Upper lobe of left lung (tissue), 5 donors: Measurements from ENCODE around the genes HJV, NOTCH2NLC, H4C15 and H2AC21.

- PRO-cap, 2 experiments: no peak in any of the 2 experiments
- RAMPAGE, long total RNA, 4 experiments: no peak in any of the 4 experiments
Measured at GRCh38 chr1:145992448-145993189, 3.8 kb downstream of the TXNIP start.

- PRO-cap, 2 experiments: peak in 1 of 2 experiments; most common minus-strand start chr1:146021706 (in 1)
- RAMPAGE, long total RNA, 4 experiments: no peak in any of the 4 experiments
Measured at GRCh38 chr1:146021576-146022228, at the start of gene HJV. HJV (minus strand) TSS chr1:146021735.

DNA sequence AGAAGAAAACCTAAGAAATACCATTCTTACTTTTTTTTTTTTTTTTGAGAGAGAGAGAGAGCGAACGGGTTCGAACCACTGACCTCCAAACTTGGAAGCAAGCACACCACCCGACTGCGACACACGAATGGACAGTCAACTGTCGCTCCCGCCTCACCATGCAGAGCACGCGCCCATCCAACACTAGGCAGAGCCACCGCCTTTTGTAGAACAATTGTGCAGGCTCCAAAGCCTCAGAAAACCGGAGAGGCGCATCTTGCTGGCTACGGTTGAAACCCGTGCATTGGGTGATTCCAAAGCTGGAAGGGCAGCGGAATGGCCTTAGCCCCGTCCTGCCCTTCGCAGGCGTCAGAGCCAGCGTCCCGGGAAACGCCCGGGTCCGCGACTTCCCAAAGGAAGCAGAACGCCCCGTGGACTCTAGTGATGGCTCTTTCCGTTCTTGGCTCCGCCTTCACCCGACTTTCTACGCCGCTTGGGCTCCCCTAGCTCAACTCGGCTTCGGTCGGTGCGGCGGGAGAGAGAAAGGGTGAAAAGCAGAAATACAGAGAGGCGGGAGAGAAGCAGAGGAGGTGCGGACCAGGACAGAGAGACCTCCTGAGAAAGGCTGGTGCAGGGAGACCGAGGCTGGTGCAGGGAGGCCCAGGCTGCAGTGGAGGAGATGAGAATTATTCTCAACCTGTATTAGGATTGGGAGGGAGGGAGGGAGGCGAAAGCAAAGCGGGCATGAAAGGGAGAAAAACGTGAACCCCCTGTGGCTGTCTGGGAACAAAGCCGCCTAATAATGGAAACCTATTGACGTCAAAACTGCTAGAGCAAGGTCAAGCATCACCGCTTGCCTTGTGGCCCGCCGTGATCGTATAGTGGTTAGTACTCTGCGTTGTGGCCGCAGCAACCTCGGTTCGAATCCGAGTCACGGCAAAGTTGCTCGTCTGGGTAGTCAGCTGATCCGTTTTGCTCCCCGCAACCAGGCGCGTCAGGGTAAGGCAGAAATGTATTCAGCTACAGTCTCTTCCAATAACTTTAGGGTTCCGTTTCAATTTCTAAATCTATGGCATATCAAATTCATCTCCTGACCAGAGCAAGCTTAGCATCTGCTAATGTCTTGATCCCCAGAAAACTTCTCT, 99.5 kb downstream of the PRKAB2 start:
- PRO-cap, 2 experiments: no peak in any of the 2 experiments
- RAMPAGE, long total RNA, 4 experiments: no peak in any of the 4 experiments

GRCh38 chr1:147515312-147515963, 25.9 kb upstream of the BCL9 start:
- PRO-cap, 2 experiments: no peak in any of the 2 experiments
- RAMPAGE, long total RNA, 4 experiments: no peak in any of the 4 experiments

DNA sequence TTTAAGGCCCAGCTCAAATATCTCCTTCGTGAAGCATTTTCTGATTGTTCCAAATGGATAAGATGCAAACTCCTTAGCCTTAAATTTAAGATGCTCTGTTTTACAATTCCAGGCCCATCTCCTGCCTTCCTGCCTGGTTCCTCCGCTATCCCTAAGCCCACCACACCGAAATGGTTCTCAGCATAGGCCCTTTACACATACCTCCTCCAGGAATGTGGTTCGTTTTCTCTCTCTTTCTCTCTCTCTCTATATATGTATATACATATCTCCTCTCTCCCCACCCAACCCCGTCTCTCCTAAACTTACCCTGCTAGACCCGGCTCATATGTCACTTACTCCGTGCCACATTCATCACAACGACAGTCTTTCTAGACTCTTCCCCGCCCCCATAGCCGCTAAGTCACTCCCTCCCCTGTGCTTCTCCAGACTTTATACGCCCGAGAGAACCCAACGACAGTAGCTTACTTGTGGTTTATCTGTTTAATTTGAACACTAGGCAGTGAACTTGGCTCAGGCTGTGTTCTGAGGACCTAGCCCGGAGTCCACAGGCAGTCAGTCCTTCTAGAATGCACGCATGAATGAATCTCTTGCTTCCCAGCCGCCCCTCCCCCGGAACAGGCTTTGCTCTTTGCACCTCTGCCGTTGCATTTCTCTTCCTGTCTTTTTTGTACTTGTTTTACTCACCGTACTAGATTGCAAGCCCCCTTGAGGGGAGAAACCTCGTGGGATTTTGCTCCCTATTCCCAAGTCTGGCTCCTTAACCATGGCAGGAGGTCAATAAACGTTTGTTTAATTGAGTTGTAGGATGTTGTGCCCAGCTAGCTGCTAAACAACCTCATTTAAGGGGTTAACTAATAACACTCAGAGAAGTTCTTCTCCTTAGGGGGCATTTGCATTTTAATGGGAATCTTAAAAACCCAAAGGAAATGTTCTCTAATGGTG, 45.8 kb downstream of the BCL9 start:
- PRO-cap, 2 experiments: no peak in any of the 2 experiments
- RAMPAGE, long total RNA, 4 experiments: no peak in any of the 4 experiments

GRCh38 chr1:147612376-147613395, 57.6 kb downstream of the ACP6 start:
- PRO-cap, 2 experiments: no peak in any of the 2 experiments
- RAMPAGE, long total RNA, 4 experiments: no peak in any of the 4 experiments

- PRO-cap, 2 experiments: no peak in any of the 2 experiments
- RAMPAGE, long total RNA, 4 experiments: no peak in any of the 4 experiments
Measured at GRCh38 chr1:147738756-147739107, 21.7 kb downstream of the GJA5 start.

GRCh38 chr1:148262887-148263379, 110.9 kb upstream of the NBPF11 start:
- PRO-cap, 2 experiments: peak in 1 of 2 experiments; most common minus-strand start chr1:148263179 (in 1)
- RAMPAGE, long total RNA, 4 experiments: no peak in any of the 4 experiments

- PRO-cap, 2 experiments: no peak in any of the 2 experiments
- RAMPAGE, long total RNA, 4 experiments: no peak in any of the 4 experiments
Measured at GRCh38 chr1:148297096-148297490, 145.0 kb upstream of the NBPF11 start.

GRCh38 chr1:148388104-148389123, 94.7 kb downstream of the PPIAL4G start:
- PRO-cap, 2 experiments: peak in 2 of 2 experiments; most common plus-strand start chr1:148388923 (in 1); most common minus-strand start chr1:148388919 (in 2)
- RAMPAGE, long total RNA, 4 experiments: no peak in any of the 4 experiments

DNA sequence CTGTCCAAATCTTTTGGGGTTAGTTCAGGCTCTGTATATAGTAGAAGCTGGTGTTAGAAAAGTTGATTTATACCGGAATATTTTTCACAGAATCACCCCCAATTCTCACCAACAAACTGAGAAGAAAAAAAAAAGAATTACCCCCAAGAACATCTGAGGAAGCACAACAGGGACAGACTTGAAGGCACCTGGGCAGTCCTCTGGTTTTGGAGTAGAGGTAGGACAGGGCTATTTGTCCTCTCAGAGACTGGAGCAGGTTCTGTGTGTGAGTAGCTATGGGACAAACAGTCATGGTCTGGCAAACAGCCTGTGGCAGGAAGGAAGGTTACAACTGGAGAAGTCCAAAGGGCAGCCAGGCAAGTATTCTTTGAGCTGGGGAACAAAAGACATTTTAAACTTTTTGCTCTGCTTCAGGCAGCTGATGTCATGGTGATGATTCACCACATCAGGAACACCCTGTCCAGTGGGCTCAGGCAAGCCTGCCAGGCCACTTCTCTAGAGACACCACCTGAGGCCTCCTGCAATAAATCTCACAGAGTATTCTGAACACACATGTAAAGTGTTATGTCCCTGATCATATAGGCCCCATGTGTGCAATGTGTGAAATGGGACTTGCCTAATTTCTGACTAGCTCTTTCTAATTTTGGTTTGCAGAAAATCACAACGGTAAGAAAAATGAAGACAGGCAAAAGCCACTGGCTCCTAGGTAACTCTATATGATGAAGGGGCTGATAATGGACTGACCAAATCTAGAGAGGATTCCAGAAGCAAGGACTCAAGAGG, 58.9 kb downstream of the PPIAL4G start:
- PRO-cap, 2 experiments: no peak in any of the 2 experiments
- RAMPAGE, long total RNA, 4 experiments: no peak in any of the 4 experiments

GRCh38 chr1:148967682-148968126, 123.5 kb downstream of the PDE4DIP start:
- PRO-cap, 2 experiments: no peak in any of the 2 experiments
- RAMPAGE, long total RNA, 4 experiments: no peak in any of the 4 experiments

- PRO-cap, 2 experiments: no peak in any of the 2 experiments
- RAMPAGE, long total RNA, 4 experiments: start-site peak on the minus strand in 2 of 4 experiments, at chr1:149098250-149098771 at its widest, 13 to 19 reads per replicate
Measured at GRCh38 chr1:149098264-149098707, 5.1 kb downstream of the NBPF9 start.

- PRO-cap, 2 experiments: no peak in any of the 2 experiments
- RAMPAGE, long total RNA, 4 experiments: no peak in any of the 4 experiments
Measured at GRCh38 chr1:149102333-149102595, 1.1 kb downstream of the NBPF9 start.

GRCh38 chr1:149390118-149391168, at the start of gene NOTCH2NLC:
NOTCH2NLC (plus strand) TSS chr1:149390621.
- PRO-cap, 2 experiments: no peak in any of the 2 experiments
- RAMPAGE, long total RNA, 4 experiments: start-site peak on the plus strand in 3 of 4 experiments, at chr1:149390507-149390646 at its widest, 50 to 103 reads per replicate

- PRO-cap, 2 experiments: peak in 1 of 2 experiments; most common plus-strand start chr1:149607932 (in 1)
- RAMPAGE, long total RNA, 4 experiments: start-site peak on the minus strand in 3 of 4 experiments, at chr1:149608150-149608212 at its widest, 6 to 19 reads per replicate
Measured at GRCh38 chr1:149607698-149608398, 24.2 kb downstream of the PPIAL4C start.

DNA sequence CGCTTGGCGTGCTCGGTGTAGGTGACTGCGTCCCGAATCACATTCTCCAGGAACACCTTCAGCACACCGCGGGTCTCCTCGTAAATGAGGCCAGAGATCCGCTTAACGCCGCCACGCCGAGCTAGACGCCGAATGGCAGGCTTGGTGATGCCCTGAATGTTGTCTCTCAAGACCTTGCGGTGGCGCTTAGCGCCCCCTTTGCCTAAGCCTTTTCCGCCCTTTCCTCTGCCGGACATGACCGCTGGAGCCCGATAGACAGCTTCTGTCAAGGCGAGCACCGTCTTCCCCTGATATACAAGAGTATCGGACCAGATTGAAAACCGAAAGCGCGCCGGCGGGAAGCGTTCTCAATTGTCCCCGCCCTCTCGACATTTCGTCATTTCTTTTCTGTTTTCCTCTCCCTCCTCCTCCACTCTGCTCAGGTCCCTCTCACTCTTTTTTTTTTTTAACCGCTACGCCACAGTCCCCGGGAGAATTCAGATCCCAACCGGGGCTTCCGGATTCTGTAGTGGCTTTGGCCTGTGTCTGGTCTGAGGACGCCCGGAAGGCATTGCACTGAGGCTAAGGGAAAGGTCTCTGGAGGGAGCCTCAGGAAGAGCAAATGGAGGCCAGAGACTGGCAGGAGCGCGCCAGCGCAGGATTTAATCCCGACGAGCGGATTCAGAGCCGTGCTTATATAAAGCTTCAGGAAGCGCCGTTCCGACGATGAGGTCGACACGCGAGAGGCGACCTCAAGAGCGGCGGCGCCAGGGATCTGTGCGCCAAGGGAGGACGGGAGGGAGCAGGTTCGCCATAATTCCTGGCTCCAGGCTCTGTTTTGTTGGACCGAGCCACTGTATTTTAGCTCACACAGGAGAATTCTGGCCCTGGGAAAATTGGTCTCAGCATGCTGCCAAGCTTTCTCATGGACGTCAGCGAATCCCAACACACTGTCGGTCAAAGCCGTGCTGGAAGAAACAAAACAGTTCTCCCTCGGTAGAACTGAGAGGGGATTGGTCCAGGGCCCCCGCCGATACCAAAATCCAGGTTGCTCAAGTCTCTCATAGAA, at the start of gene H4C15:
Gene H4C15 (minus strand): TSS at position 264 of the 1,048 bp plus-strand sequence.
- PRO-cap, 2 experiments: peak in 2 of 2 experiments; most common minus-strand start position 264 of the sequence (in 2)
- RAMPAGE, long total RNA, 4 experiments: no peak in any of the 4 experiments

DNA sequence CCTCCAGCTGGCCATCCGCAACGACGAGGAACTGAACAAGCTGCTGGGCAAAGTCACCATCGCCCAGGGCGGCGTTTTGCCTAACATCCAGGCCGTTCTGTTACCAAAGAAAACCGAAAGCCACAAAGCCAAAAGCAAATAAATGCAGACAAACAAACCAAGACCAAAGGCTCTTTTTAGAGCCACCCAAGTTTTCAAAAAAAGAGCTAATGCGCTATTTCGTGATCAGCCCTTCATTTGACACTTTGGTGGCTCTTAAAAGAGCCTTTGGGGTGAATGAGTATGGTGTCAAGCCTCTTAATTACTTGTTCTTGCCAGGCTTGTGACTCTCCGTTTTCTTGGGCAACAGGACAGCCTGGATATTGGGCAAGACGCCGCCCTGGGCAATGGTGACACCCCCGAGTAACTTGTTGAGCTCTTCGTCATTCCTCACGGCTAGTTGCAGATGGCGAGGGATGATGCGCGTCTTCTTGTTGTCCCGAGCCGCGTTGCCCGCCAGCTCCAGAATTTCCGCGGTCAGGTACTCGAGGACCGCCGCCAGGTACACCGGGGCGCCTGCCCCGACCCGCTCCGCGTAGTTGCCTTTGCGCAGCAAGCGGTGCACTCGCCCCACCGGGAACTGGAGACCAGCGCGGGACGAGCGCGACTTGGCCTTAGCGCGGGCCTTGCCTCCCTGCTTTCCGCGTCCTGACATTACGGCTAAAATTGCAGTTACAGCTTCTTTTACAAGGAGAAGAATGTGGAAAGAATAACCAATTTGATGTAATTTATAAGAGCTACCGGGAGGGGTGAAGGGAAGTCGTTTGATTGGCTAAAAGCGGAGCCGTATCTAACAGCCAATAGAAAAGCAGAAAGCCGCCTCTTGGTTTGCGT, at the start of gene H2AC21:
Gene H2AC21 (minus strand): TSS at position 743 of the 873 bp plus-strand sequence.
- PRO-cap, 2 experiments: peak in 2 of 2 experiments; most common plus-strand start position 435 of the sequence (in 1); most common minus-strand start position 99 of the sequence (in 1)
- RAMPAGE, long total RNA, 4 experiments: start-site peak on the minus strand in 3 of 4 experiments, centred at positions 678 to 744 of the sequence, 50 to 335 reads per replicate

DNA sequence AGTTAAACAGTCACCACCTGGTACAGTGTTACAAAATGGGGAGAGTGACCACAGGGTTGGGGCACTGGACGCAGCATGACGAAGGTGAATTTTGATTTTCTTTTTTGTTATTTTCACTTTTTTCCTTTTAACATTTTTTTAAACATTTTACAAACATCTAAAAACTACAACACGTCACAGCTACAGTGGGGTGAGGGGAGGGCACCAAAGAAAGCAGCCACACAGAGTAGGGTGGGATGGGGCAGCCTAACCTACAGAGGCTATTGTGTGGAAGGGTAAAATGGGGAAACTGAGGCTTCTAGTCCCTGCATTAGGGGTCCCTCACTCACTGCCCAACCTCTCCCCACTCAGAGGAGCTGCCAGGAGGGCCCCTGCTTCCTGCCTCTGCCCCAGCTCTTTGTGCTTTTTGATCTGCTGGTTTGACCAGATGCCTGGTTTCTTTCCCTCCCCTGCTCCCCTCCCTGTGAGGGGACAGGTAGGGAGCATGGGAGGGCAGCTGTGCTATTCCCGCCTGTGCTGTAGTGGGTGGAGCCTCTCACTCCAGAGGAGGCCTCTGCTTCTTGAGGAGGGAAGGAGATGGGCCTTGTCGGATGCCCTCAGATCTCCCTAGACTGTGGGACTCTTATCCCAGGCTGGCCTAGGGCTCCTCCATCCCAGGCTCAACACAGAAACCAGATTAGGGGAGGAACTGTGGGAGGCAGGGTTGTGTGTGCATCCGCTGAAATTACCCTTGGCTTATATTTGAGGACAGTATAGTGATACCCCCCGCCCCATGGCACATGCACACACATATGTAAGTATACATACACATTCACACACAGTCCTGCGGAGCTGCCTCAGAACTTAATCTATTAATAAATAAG, 4.4 kb downstream of the BOLA1 start:
- PRO-cap, 2 experiments: no peak in any of the 2 experiments
- RAMPAGE, long total RNA, 4 experiments: no peak in any of the 4 experiments

DNA sequence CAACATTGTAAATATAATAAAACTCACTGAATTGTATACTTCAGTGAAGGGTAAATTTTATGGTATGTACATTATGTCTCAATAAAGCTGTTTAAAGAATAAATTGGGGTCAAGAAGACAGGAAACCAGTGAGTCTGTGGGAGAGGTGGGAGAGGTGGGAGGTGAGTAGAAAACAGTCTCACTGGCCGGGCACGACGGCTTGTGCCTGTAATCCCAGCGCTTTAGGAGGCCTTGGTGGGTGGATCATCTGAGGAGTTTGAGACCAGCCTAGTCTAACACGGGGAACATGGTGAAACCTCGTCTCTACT, 4.2 kb downstream of the MTMR11 start:
- PRO-cap, 2 experiments: no peak in any of the 2 experiments
- RAMPAGE, long total RNA, 4 experiments: no peak in any of the 4 experiments